Umbilical cord (tissue), 2 donors: ENCODE measurements around the genes PEX12, CCL5, RDM1 and TBC1D3I.

DNA sequence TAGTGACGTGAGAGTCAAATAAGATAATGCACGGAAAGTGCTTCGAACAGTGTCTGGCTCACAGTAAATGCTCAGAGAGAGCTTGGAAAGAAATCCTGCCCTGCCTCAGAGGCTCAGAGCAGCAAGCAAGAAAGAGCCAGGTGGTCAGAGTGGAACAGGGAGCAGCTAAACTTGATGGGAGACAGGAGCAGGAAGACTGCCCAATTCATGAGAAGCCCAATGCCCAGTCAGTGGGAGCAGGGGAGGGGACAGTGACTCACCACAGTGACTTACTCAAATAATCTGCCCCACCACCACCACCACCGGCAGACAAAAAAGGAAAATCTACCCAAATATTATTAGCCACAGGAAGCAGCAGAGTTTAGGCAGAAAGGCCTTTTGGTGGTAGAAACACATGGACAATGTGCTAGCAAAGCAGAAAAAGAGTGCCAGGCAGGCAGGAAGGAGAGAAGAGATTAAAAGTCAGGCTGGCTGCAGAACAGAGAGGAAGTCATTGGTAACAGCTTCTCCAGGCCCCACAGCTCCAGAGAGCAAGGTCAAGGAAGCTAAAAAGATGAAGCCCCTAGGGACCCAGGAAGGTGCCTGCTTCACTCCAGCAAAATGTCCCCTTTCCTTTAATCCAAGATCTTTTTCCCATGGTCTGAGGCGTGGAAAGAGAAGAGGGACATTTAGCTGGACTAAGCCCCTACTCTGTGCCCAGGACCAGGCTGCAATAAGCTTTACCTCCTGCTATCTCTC, 24.1 kb upstream of the CCL1 start:
- RAMPAGE, long total RNA = no peak

- RAMPAGE, long total RNA = no peak
These were observed 19.0 kb downstream of the TMEM132E start for GRCh38 chr17:34598359-34598745.

DNA sequence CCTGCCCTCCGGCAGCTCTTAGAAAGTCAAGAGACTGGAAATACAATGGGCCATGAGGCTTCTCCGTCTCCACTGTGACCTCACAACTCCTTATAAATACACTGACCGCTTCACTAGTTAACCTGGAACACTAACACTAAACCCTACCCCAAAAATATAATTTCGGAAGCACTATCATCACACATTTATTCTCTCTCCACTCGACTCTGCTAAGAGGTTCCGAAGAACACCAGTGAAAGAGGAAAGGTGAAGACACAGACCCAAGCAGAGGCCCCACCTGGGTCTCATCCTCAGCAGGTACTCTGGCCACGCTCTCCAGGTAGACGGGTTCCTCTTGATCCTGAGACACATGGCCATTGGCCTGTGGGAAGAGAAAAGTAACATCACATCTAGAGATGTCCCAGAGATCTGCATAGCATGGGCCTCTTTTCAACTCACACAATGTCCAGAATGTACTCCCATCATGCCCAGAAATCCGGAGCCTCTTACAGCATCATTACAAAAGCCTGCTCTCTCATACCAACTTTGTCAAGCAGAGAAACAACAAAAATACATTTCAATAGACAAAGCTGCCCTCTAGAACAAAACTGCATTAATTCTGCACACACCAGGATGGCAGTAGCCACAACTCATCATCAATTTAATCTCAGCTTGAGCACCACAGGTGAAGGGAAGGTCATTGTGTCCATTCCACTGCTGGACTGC, 37.1 kb downstream of the LIG3 start:
- RAMPAGE, long total RNA = no peak

- RAMPAGE, long total RNA = no peak
These were observed 37.9 kb downstream of the LIG3 start for GRCh38 chr17:35017951-35018925.

- RAMPAGE, long total RNA = no peak
These were observed 37.2 kb downstream of the RFFL start for GRCh38 chr17:35026188-35026840.

DNA sequence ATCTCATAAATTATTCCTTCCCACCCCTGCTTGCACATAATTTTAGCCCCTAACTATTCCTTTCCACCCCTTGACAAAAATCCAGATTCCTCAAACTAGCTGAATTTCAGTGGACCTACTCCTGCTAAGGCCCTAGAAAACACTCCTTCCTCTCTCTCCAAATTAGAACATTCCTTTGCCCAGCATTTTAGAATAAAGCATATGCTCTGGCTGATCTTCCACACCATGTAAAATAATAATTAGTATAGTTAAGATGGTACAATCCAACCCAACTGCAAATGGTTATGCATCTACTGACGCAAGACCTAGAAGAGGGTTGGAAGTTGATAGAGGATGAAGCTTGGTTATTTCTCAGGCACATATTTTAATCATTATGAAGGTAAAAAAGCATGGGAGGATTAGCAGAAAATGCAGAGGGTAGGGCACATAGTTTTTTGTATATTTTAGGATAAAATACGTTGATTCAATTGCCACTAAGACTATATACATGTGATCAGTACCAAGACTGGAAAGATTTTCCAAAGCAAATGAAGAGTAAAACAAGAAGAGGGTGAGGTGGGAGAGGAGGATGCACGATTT, 16.6 kb upstream of the RFFL start:
- RAMPAGE, long total RNA = no peak

- RAMPAGE, long total RNA = no peak
These were observed 9.0 kb downstream of the FNDC8 start for GRCh38 chr17:35130014-35131202.

- RAMPAGE, long total RNA = no peak
These were observed 22.3 kb downstream of the SLFN12 start for GRCh38 chr17:35409738-35410703.

GRCh38 chr17:35460205-35461032, 11.9 kb upstream of the SLFN13 start:
- RAMPAGE, long total RNA = no peak

DNA sequence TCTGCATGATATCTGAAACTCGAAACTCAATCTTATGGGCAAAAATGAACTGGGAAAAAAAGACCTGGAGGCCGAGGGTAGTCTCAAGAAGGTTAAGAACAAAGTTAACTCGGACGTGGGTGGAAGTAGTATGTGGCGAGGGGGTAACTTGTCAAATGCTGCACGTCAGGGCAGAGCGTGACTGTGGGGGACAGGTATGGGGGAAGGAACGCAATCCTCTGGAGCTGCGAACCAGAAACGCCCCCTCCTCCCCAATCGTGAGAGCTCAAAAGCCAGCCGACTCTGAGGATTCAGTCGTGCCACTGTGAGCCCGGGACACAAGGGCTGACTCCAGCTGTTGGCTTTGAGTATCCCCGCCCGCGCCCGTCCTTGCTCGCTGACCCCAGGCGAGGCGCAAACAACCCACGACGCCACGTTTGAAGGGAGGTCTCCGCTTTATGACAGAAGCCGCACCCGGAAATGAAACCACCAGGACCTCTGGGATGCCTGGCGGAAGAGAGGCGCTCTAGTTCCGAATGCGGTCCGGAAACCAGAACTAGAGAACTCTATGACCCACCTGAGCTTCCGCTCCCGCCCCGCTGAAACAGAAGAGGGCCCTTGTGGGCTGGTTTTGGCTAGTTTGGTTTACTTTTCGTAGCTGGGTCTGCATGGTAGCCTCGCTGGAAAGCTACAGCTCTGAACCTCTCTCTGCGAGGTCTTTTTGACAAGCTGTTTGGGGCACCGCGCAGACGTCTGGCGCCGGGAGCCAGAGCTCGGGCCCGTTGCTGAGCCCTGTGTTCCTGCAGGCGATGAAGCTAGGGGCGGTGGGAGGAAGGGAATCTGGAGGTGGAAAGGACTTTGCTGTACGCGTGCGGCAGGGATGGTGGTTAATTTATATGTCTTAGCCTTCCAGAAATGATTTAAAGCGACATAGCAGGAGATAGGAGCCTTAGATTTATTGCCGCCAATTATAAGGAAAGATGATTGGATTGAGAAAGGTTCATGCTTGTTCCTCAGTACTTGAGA, at the start of gene PEX12:
TSS of gene PEX12 (minus strand) at position 442 of the 1,005 bp plus-strand sequence.
- RAMPAGE, long total RNA = start-site peak on the minus strand centred at position 407 of the sequence, 98 bp wide, 44 and 80 reads in 2 replicates

GRCh38 chr17:35608080-35608559, 21.0 kb downstream of the AP2B1 start:
- RAMPAGE, long total RNA = no peak

DNA sequence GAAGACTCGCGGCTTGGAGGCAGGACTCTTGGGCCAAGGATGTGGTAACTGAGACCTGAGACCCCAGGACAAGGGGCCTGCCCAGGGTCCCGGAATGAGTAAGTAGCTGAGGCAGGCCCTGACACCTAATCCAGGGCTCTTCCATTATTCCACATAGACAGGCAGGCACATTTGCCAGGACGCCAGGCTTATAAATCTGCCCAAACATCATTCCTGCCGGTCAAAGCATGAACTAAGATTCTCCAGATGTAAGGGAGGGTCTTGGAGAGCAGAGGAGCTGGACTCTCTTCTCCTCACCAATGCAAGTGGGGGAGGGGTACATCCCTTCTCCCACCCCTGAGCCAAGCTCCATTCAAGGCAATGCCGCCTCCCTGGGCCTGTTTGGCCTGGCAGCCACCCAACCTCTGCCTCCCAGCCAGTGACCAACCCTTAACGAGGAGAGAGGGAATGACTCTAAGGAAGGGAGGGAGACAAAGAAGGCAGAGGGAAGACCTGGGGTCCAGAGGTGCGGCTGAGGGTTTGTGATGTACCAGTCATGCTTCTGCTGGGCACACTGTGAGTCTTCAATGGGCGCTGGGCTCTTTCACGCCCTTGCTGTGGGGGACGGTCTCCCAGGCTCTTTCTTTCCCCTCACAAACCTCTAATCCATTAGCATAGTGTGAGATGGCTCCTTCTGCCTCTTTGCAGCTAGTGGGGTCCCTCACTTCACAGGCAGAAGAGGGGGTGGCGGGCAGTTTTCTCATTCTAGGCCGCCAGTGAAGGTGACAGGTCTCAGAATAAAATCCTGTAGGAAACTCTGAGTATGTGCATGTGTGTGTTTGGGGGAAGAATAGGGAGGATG, 13.9 kb downstream of the C17orf50 start:
- RAMPAGE, long total RNA = no peak

DNA sequence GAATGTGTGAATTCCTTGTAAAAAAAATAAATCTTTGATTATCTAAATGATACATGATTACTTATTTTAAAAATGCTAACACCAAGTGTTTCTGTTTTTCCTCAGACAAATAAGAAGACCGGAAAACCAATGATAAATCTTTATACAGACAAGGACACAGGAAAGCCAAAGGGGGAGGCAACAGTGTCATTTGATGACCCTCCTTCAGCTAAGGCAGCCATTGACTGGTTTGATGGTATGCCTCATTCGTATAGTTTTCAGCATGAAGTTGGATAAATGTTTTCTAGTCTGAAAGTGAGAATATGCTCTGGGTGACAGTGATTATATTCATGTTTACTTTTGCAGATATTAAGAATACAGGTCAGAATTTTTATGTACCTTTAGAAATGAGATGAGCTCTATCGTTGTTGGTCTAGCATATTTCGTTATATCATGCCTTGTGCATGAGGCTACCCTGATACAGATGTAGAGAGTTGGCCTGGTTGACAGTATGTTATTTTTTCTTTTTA, 29.1 kb downstream of the TAF15 start:
- RAMPAGE, long total RNA = no peak

GRCh38 chr17:35880266-35880975, at the start of gene CCL5:
Gene CCL5, minus strand, starts transcription at chr17:35880360.
- RAMPAGE, long total RNA = no peak

GRCh38 chr17:35895924-35896260, 15.7 kb upstream of the CCL5 start:
- RAMPAGE, long total RNA = no peak

DNA sequence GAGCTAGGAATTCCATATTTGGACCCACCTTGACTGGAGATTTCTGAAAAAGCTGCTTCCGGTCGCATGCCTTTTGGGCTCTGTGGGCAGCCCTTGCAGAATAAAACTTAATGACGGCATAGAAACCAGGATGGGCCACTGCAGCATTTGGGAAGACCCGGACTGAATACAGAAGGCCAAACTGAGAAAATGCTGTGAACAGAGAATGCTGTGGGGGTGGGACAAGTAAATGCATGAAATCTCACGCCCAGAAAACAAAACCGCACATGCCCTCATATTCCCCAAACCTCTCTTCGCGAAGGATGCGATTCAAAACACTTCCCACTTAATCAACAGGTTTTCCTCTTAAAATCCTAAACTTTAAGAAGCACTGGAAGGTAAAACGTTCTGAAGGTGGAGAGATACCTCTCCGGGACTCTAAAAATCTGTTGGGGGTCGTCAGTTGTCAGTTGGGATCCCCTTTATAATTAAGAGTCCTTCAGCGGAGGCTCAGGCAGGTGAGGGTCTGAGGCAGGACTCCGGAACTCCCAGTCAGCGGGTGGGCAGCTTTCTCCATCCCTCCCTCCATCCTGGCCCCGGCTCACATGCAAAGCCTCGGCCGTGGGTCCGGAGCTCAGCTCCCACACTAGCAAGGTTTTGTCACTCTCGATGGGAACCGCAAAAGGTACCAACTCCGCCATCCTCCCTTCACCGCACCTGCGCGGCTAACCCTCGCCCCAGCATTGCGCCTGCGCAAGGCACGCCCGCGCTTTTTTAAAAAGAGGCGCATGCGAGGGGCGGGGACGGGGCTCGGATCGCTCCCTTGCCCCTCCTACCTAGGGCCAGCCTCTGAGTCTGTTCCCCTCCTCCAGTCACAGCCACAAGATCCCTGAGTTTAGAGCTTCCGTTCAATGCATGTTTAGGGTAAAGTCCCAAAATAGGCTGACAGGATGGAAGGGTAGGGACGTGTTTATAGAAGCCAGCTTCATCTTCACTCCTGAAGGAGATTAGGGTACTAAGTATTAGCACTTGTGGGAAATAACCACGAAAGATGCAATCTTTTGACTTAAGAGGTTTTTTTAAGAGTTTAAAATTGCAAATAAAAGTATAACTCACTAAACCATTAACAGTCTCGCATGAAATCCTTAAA, at the start of gene RDM1:
TSS of gene RDM1 (minus strand) at position 726 of the 1,129 bp plus-strand sequence.
- RAMPAGE, long total RNA = no peak

- RAMPAGE, long total RNA = no peak
These were observed 4.0 kb downstream of the CCL4 start for GRCh38 chr17:36107589-36108158.

- RAMPAGE, long total RNA = no peak
These were observed 15.3 kb downstream of the CCL4 start for GRCh38 chr17:36118745-36119475.

- RAMPAGE, long total RNA = no peak
These were observed 24.3 kb downstream of the CCL4 start for GRCh38 chr17:36127882-36128350.

DNA sequence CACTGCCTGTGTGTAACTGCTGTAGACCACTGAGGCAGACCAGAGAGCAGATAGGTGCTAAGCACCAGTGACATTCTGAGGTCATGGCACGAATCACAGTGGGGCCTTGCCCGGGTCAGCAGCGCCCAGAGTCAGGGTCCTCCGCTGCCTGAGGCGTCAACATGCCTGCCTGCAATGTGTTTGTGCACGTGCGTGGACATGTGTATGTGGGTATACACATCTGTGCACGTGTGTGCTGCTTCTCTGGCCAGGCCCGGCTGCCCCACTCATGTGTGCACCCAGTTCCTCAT, at the start of gene TBC1D3I:
TSS of gene TBC1D3I (minus strand) at position 76 of the 290 bp plus-strand sequence.
- RAMPAGE, long total RNA = no peak